M059J (cell line): Measurements from ENCODE around the genes TECR, CLEC17A and ADGRE3.

- RAMPAGE, long total RNA, result no peak
These were observed 1.0 kb downstream of the GIPC1 start for GRCh38 chr19:14494556-14495693.

GRCh38 chr19:14515835-14516672, 2.1 kb downstream of the DNAJB1 start:
- RAMPAGE, long total RNA, result no peak

DNA sequence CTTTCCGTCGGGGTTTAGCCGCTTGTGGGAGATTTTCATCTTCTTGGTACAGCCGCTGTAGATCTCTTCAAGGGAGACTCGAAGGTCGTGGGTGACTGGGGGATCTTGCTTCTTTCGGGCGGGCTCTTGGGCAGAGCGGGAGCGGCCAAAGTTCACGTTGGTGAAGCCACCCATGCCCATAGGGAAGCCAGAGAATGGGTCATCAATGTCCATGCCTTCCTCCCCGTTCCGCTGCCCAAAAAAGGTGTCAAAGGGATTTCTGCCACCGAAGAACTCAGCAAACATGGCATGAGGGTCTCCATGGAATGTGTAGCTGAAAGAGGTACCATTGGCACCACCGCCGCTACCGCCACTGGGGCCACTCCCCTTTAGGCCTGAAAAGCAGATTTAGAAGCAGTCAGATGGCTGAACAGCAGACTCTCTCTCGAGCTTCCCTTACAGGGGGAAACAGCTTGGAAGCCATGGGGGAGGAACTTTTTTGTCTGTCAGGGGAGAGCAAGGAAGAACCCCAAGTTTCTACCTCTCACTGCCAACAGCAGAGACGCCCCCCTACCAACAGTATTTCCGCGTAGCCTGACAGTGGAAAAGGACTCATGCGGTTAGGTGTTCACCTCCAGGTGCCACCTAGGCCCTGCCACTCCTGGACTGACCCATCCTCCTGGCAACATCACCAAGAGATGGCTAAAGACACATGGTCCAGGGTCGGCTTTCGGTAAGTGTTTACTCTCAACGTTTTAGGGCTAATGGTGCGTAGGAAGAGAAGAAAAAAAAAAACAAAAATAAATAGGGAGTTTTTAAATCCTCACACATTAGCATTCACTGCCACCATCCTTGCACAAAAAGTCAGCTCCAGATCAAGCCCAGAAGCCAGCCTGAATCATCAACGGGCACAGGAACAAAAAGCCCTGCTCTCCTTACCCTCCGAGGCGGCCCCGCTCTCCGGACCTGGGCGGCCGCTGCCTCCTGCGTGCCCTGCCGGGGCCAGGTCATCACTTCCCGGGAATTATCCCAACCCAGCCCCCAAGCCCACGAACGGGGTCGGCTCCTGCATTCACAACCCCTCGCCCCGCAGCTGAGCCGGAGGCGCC, 1.2 kb downstream of the DNAJB1 start:
- RAMPAGE, long total RNA, result no peak

- RAMPAGE, long total RNA, result no peak
These were observed at the start of gene TECR for GRCh38 chr19:14529396-14530456. TSS of gene TECR (plus strand) at chr19:14529594.

DNA sequence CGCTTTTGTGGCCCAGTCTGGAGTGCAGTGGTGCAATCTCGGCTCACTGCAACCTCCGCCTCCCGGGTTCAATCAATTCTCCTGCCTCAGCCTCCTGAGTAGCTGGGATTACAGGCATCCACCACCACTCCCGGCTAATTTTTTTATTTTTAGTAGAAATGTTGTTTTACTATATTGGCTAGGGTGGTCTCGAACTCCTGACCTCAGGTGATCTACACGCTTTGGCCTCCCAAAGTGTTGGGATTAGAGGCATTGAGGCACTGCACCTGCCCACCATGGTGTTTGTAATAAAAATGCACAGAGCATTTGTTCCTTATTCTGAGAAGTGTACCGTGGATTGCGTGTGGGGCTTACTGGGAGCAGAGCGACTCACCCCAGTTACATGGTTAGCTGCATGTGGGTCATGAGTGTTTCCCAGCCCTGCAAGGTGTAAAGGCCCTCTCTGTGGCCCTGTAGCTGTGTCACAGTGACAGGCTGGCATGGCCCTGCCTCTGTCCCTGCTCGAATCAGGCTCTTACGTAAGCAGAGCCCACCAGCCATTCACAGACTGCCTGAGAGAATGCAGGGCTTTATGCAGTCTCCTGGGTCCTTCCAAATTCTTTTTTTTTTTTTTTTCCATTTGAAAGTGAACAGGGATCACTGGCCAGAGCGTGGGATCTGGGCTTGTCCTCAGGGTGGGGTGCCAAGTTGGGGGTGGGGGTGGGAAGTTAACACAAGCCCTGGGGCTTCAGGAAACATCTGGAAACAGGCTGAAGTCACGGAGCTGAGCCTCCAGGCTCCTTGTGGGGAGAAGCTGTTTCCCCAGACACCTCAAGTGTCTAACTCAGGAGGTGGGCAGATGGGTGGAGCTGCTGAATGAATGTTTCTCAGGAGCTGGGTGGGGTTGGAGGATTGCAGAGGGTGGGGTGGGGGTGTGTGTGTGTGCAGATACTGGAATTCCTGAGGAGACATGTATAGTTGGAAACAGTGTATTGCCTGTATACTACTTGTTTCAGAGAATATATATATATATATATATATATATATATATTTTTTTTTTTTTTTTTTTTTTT, 13.3 kb downstream of the TECR start:
- RAMPAGE, long total RNA, result no peak

DNA sequence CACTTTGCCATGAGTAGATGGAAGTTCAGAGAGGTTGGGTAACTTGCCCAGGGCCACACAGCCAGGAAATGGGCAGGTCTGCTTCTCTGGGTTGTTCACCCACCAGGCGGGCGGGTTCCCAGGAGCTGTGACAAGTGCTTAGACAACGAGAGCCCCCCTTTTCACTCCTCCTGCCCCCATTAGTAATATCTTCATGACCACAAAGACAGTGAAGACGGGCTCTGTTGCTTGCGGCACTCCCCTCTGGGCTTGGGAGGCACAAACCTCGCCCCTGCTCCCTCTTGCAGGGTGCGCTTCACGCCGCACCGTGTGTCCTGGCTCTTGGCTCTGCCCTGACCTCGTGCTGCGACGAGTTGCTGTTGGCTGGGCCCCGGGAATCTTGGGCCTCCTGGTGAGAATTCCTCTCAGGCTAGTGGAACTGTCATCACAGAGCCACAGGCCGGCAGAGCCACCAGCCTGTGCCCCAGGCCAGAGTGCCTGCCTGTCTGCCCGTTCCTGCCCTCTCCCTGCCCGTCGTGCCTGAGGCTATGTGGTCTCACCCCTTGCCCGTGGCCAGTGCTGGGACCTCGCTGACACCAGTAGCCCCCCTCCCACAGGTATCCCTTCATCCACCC, 13.6 kb downstream of the NDUFB7 start:
- RAMPAGE, long total RNA, result no peak

GRCh38 chr19:14574361-14574744, 2.5 kb upstream of the NDUFB7 start:
- RAMPAGE, long total RNA, result no peak

- RAMPAGE, long total RNA, result no peak
These were observed at the start of gene CLEC17A for GRCh38 chr19:14582787-14583357. TSS of gene CLEC17A (plus strand) at chr19:14583084.

DNA sequence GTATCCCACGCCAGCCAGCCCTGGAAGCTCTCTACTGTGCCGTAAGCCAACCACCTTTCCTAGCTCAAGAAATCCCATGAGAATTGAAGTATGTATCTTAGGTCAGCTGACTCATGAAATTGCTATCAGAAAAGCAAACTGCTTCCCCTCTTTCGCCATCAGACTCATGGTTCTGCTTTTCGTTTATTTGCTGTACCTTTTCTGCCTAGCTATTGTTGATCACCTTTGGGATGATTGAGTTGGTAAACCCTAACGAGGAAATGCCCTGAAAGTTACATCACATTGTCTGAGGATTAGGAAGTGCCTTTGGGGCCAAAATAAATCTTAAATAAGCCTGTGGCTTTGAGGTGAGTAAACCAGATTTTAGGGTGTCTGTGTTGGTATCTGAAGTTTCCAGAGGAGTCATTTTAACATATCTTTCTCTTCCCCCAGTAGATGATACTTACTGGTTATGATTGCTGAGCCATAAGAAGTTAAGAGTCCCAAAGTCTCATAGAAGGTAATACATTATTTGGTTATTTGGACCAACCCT, at the start of gene ADGRE3:
Gene ADGRE3 (minus strand): TSS at position 61 of the 532 bp plus-strand sequence.
- RAMPAGE, long total RNA, result no peak

GRCh38 chr19:14755316-14755754, 23.0 kb downstream of the ADGRE2 start:
- RAMPAGE, long total RNA, result no peak

DNA sequence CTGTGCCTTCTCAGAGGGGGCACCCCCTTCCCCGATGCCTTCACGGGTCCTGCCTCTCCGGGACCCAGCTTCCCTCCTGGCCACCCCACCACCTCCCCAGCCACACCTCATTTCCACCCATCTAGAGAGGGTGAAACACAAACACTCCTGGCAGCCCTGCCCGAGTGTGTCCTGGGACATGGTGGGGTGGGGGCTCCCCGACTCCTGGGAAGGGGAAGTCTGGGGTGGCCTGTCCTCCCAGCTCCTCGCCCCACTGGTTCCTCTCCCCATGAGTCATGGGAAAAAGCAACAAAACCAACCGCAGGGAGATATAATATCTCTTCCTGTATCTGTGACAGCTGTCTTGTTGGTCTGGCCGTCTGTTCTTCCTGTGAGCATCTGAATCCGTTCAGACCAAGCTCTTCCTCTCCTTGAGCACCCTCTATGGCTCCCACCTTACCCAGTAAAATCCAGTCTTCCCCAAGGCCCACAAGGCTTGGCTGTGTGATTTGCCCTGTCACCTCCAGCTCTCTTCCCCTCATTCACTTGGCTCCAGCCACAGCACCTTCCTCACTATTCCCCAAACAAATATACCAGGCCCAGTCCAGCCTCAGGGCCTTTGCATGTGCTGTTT, 6.8 kb upstream of the ADGRE2 start:
- RAMPAGE, long total RNA, result no peak

DNA sequence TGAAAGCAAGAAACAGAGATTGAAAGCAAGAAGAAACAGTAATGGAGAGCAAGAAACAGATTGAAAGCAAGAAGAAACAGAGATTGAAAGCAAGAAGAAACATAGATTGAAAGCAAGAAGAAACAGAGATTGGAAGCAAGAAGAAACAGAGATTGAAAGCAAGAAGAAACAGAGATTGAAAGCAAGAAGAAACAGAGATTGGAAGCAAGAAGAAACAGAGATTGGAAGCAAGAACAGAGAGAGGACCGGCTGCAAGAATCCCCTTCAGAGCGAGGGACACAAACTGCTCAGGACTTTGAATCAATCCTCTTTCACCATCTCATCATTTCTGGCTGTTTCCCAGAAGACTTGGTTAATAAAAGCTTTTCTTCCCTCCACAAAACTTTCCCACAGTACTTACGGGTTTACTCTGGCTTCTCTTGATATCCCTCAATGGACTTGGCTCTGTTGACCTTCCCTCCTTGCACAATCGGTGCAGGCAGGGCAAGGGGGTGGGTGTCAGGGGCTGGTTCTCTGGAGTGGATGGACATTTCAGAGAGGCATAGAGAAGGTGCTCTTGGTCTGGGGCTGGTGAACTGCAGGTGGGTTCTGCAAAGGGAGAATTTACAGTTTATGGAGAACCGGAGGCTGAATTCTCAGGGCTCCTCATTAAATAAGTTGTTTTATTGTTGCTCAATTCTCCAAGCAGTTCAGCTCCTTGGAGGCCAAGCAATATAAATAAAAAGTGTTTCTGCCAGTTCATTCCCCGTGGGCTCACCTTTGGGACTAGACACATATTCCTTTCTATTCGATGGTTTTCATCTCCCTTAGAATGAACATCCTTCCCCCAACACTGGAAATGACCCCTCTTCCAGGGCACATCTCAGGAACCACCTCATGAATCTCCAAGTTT, 25.3 kb downstream of the OR7A5 start:
- RAMPAGE, long total RNA, result no peak

DNA sequence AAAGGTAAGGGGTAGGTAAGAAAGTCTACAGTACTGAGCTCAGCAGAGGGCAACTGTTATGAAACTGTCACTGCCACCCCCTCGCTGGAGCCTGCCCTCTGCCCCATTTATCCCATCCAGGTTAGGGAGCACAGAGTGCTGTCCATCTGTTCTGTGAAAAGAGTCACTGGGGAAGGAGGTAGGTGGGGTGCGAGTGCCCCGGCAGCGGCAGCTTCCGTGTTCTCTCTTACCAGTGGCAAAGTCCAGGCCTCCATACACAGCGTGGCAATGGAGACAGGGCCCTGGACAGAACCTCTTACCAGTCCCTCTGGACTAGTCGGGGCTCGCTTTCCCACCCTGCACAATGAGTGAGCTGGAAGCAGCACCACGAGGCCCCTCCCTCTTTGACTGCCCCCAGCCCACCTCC, 1.1 kb downstream of the ILVBL start:
- RAMPAGE, long total RNA, result no peak

GRCh38 chr19:15177443-15178078, 23.2 kb downstream of the NOTCH3 start:
- RAMPAGE, long total RNA, result no peak

DNA sequence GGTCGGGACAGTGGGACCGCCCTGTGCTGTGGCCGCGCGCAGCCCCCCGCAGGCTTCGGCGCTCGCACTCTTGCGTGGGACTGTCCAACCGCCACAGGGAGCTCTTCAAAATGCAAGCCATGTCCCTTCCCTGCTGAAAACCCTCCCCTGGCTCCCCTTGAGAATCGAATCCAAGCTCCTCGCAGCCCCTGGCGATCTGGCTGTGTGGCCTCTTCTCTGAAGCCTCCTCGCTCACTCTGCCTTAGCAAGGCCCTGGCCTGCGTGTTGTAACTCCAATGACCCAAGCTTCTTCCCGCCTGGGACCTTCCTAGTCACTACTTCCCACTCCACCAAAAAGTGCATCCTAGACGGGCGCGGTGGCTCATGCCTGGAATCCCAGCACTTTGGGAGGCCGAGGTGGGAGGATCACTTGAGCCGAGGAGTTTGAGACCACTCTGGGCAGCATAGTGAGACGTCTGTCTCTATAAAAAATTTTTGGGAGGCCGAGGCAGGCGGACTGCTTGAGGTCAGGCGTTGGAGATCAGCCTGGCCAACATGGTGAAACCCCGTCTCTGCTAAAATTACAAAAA, 8.2 kb downstream of the EPHX3 start:
- RAMPAGE, long total RNA, result no peak

- RAMPAGE, long total RNA, result no peak
These were observed 7.3 kb upstream of the EPHX3 start for GRCh38 chr19:15239400-15240143.

- RAMPAGE, long total RNA, result no peak
These were observed 11.8 kb upstream of the EPHX3 start for GRCh38 chr19:15243910-15244624.

- RAMPAGE, long total RNA, result no peak
These were observed 16.6 kb upstream of the EPHX3 start for GRCh38 chr19:15248556-15249478.

DNA sequence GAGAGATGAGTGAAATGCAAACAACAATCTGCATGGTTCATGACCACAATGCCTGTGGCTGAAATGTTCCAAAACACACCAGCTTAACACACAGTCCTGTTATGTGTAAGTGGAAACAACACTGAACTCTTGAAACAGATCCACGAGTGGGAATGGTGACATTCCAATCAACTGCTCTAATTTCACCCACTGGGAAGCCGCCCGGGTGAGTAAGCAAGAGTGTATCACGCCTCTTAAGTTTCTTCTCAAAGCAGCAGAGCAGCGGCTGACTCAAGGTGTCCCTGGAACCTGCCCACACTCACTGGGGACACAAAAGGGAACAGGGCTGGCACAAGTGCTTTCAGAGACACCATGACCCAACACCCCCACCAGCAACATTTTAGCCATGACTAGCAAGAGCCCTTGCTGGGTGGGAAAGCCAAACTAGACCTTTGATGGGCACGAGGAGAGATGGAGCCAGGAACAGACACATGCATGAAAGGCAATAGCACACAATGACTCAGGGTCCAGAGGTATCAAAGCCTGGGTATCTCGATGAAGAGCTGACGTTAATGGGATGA, 48.7 kb downstream of the BRD4 start:
- RAMPAGE, long total RNA, result no peak

- RAMPAGE, long total RNA, result no peak
These were observed 39.2 kb downstream of the BRD4 start for GRCh38 chr19:15293032-15293618.